Left colon (tissue), 1 donor: ENCODE measurements around a stretch of chr21.

DNA sequence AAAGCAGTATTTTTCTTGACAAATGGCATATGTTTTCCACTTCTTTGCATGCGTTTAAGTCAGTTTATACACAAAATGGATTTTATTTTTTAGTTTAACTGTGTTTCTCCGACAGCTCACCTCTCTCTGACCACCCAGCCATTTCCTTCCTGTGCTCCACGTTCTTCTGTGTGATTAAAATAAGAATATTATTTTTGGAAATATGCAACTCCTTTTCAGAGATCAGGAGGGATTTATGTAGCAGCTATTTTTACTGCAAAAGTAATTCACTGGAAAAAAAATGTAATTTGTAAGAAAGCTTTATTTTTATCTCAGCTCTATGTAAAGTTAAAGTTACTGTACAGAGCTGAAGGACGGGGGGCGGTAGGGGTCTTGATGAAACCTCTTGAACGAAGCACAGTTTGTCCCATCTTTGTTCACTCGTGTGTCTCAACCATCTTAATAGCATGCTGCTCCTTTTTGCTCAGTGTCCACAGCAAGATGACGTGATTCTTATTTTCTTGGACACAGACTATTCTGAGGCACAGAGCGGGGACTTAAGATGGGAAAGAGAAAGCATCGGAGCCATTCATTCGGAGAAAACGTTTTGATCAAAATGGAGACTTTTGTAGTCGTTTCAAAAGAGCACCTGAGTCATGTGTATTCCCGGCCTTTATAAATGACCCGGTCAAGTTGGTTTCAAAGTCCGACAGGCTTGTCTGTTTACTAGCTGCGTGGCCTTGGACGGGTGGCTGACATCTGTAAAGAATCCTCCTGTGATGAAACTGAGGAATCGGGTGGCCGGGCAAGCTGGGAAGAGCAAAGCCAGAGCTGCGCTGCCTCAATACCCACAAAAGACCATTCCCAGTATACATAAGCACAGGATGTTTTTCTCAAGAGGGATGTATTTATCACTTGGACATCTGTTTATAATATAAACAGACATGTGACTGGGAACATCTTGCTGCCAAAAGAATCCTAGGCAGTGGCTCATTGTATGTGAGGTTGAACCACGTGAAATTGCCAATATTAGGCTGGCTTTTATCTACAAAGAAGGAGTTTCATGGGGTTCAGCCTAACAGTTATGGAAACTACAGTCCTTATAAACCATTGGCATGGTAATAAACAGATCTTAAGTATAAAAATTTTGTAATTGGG lies 18.4 kb downstream of the ETS2 start:
- PRO-cap = bidirectional peak, plus-strand start at position 761 of the sequence, minus-strand start at position 582 of the sequence

DNA sequence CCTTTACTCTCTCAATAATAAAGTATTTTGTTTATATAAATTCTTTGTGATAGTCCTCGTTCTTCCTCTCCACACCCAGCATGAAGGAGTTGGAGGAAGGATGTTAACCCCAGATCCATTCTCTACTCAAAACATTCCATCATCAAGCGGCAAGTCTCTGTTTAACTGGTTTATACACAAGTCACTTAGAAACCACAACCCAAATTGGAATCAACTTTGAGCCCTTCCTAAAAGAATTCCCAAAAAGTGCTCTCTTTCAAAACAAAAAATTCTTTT lies 19.1 kb downstream of the ETS2 start:
- PRO-cap = no peak

DNA sequence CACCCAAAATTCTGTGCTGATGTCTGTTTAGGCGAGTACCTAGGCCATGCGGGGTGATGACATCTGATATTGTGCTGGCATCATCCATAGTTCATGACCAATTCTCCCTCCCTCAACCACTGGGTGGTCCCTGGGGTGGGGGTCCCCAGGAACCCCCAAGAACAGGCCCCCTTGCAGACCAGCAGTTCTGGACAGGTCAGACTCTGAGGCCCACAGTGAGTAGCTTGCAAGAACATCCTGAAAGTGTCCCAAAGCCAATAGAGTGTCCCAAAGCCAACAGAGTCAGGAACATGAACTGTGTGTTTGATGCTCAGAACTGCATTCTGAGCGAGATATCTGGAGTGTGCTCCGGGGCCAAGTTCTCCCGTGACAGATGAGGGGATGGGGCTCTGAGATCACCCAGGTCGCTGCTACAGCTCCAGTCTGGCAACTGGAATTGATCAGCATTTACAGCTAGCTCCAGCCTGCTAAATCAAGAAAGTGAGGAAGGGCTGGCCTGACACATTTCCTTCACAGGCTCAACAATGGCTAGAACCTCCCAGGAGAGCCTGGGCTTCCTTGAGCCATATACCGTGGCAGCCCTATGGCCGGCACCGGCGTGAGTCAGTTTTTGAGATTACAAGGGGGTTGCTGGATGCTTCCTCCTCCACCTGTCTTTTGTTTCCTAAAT lies 104.0 kb downstream of the ETS2 start:
- PRO-cap = unidirectional peak, plus-strand start at position 613 of the sequence

- PRO-cap = bidirectional peak, plus-strand start at chr21:38913233, minus-strand start at chr21:38913147; bidirectional peak, plus-strand start at chr21:38913685, minus-strand start at chr21:38913501
Measured at GRCh38 chr21:38912761-38913823, 107.4 kb downstream of the ETS2 start.

GRCh38 chr21:38921621-38921902 lies 115.8 kb downstream of the ETS2 start:
- PRO-cap = unidirectional peak, minus-strand start at chr21:38921833

DNA sequence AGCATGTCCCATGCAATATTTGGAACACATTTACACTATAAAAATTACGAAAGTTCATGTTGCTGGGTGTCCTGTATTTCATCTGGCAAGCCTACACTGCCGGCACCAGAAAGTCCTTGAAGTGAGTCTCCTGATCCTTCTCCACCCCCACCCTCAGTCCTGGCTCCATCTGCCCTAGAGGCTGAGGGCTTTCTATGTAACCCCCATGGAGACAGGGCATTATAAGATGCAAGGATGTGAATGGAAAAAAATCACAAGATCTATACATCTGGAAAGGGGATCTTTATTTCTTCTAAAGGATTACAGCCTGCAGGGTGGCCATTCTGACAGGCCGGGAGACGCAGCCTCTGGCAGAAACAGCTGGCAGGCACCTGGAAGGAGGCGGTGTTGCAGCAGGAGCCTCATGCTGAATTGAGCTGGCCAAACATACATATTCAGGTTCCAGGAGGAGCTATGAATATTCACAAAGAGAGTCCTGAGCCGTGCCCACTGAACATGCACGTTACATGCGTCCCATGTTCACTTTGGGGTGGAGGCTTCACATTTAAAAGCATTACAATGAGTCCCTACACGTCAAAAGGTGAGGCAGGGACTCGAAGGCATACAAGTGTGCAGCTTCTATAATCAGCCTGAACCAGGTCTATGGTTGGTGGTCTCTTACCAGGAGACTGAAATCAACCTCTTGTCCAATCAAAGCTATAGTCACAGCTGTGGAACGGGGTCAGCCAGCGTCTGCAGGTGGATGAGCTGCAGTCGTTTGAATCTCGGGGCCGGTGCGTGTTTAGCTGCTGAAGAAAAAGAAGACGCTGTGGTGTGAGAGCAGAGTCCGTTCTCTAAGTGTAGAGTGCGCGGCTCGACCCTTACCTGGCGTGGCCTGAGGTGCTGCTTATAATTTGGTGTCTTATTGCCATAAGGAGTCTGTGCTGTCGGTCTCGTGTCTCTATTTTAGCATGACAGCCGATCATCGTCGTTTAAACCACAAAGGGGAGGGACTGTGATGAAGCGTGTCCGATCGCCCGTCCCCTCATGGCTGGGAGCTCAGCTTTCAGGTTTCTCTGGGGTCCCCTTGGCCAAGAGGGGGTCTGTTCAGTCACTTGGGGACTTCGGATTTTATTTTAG lies 182.9 kb downstream of the ETS2 start:
- PRO-cap = no peak

GRCh38 chr21:38990368-38991135 lies 184.8 kb downstream of the ETS2 start:
- PRO-cap = no peak

DNA sequence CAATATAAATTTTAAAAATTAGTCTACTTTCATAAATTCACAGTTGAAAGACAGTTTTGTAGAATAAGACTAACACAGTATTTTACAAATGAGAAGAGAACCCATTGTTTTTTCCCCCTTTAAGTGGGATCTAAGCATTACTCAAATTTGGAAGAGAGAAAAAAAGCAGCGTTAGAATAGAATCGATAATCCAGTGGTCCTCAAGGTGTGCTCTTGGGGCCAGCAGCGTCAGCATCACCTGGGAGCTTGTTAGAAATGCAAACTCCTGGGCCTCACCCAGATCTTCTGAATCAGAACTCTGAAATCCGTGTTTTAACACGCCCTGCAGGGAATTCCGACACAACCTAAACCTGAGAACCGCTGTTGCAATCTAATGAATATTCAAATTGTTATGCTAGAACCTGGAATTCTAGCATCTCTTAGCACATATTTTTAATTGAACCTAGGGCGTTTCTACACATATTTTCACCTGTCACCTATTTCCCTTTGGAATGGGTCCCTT lies 175.8 kb downstream of the PSMG1 start:
- PRO-cap = unidirectional peak, minus-strand start at position 287 of the sequence

GRCh38 chr21:39010501-39011444 lies 172.5 kb downstream of the PSMG1 start:
- PRO-cap = no peak

DNA sequence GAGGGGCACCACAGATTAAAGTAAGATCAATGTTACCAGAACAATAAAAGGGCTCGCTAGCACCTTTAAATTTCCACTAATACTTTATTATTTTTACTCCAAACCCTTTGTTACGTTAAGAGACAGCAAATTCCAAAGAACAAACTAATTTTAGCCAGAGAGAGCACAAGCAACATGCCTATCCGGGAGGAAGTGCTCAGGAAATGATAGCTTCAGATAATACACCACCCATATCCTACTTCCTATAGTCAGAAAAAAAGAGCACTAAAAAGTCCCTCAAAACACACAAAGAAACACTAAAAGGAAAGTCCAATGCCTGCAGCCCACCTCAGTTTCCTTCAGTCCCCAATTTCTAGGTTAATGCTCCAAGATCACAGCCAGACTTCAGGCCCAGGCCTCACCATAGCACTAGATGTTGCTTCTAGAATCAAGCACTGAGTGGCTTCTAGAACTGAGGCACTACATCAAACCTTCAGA lies 142.7 kb downstream of the PSMG1 start:
- PRO-cap = no peak

GRCh38 chr21:39082530-39083369 lies 100.5 kb downstream of the PSMG1 start:
- PRO-cap = bidirectional peak, plus-strand start at chr21:39082934, minus-strand start at chr21:39082783

DNA sequence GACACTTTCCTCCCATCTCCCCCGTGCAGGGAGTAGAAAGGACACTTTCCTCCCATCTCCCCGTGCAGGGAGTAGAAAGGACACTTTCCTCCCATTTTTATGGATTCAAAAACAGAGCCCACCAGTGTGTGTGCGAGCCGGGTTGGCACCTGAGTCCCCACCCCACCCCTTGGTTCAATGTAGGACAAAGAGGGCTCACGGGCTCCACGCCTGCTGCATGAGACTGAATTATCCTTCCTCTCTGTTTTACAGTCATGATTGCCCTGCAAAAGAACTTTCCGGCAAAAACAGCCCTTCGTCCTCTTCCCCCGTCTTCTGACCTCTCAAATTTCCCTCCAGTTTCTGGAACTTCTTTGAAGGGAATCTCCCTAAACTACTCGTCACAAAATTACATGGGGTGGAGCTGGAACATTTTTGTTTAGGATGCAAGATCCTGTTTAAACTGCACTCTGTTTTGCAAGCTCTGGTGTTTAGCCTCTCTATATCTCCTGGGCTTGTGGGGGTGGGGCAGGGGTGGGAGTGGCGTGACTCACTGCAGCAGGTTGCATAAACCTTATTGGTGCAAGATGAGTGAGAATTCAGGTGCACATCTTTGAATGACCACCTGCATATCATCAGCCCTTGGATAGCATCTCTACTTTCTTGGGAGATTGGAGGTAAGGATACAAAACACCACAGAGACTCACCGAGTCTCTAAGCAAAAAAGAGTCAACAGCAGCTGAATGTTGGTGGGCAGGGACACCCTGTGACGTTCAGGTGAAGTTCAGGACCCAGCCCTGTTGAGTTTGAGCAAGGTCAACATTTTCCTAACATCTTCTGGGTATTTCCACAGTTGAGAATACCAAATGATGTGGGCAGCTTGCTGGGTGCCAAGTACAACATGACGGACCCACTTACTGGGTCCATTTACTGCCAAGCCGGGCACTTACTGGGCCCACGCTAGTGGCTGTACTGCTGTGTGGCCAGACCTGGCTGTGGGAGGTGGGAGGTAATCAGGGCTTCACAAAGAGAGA lies 99.6 kb downstream of the PSMG1 start:
- PRO-cap = unidirectional peak, minus-strand start at position 317 of the sequence

GRCh38 chr21:39183689-39184534 lies 661 bp upstream of the PSMG1 start:
- PRO-cap = bidirectional peak, plus-strand start at chr21:39183936, minus-strand start at chr21:39183995

DNA sequence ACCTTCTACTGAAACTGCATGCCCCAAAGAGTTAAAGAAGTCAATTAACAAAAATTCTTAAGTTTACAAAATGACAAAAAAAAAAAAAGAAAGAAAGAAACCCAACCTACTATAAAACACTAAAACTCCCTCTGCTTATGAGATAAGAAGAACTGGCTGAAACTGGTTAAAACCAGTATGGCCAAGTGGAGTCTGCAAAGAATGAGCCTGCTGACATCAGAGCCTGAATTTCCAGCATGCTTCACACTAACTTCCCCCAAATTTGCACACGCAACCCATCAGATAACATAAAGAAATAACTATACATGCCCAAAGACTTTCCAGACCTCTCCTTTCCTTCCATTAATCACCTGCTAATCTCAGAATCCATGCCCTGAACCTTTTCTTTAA lies 25.6 kb upstream of the PSMG1 start:
- PRO-cap = no peak

DNA sequence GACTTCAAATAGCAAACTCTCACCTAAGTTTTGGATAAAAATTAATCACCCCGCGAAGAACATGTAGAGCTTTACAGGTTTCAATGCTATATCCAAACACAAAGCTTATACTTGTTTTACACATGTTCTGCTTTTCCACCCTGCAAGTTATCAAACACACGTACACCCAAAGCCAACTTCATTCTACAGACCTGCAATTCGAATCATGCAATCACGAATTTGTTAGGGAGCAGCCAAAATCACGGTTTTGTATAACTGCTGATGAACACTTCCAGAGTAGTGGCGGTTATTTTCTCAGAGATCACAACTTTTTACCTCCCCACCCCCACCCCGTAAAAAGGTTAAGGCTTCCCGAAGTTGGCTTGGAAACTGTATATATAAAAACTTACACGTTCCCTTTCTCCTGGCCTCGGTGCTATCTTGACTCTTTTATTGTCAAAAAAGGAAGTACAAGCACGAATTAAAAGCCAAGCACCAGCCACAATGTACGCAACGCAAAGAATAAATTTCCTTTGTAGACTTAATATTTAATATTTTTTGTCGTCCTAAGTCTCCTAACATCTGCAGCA lies 1.3 kb downstream of the HMGN1 start:
- PRO-cap = no peak

- PRO-cap = bidirectional peak, plus-strand start at chr21:39660792, minus-strand start at chr21:39660680
Measured at GRCh38 chr21:39660532-39661028, 47.8 kb downstream of the B3GALT5 start.

DNA sequence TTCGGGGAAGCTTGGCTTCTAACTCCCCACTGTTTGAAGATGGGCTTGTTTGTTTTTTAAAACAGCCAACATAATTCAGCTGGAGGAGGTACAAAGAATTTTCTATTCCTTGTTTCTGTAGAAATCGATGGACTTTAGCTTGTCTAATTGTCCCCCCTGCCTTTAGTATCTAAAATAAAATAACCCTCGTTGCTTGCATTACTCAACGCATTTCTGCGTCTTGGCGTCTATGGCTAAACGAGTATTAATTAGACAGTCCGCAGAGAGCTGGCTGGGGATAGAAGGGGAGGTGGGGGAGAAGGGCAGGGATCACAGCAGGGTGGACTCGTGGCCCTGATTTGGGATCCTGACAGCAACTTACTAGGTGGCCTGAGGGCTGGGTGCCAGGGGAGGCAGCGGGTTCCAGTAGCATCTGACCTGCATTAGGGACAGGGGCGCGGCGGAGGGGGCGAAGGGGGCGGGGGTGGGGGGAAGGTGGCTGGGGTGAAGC lies 1.2 kb upstream of the BACE2 start:
- PRO-cap = no peak

- PRO-cap = no peak
Measured at GRCh38 chr21:41212671-41213153, 44.8 kb downstream of the BACE2 start.

GRCh38 chr21:41251019-41251244 lies 65.7 kb upstream of the FAM3B start:
- PRO-cap = no peak

DNA sequence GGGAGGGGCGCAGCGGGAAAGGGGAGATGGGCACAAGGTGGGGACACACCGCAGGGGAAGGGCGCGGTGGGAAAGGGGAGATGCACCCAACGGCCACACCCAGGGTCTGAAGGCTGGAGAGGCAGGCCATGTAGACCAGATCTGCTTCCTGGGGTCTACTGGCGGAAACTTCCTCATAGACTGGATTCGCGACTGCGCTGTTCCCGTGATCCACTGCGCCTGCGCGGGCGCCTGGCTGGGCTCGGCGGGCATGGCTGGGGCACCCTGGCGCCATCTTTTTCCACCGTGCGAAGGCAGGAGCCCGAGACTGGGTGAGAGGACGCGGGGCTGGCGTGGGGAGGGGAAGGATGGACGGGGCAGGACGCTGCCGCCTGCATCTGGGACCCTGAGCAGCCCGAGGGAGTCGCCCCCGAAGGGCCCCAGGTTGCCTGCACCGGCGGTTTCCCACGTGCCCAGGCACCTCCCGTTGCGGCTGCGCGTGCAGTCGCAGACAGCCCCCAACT lies 12.6 kb upstream of the FAM3B start:
- PRO-cap = no peak